ENCODE results near the gene SYK.

DNA sequence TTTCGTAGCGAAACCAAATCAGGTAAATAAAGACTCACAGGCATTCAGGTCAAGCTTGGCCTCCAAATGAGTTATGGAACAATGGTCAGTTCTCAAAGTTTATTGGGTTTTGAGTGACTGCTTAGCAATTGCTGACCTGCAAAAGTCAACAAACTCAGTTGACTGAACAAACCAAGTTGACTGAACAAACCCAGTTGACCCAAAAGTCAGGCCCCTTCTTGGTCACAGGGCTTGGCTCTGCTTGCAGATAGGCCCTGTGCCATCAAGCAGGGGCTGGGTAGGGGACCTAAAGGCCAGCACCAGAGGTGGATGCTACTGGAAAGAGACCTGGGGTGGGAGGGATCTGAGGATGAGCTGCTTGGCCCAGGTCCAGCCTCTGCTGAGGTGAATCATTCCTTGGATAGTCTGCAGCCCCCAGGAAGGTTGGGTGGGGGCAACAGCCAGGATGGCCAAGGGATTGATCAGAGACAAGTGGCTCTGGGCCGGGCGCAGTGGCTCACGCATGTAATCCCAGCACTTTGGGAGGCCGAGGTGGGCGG lies 64.6 kb downstream of the GADD45G start:
- RRBS: no CpG with 5 or more reads among the region's 7 CpGs

GRCh38 chr9:89699500-89700175 lies 94.8 kb downstream of the GADD45G start:
- RRBS: no CpG with 5 or more reads among the region's 14 CpGs

DNA sequence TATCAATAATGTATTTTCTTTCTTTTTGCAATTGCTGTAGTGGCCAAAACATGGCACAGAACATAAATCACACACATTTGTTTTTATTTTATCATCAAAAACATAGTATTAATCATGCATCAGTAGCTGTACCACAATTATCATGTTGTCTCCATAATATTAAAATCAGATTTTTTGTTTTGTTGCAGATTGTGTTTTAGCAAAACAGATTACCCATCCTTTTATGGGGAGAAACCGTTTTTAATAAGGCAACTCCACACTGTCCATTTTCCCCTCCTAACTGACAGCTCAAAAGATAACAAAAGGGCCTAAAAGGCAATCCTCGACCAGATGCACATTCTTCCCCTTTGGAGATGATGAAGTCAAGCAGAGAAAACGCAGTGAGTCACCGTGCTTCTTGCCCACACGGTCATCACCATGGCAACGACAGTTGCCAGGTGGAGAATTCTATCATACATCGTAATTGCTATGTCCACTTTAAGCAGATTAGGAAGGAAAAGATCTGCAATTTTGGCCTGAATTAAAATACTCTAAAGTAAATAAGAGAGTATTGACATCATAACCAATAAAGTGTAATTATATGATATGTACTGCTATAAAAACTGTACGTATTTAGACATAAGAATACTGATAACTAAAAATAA lies 96.5 kb downstream of the DIRAS2 start:
- RRBS: no CpG with 5 or more reads among the region's 8 CpGs

GRCh38 chr9:90800986-90802064 lies at the start of gene SYK:
Gene SYK (plus strand): TSS chr9:90801819.
- RRBS: 50% methylated on average over 35 of the region's 73 CpGs

DNA sequence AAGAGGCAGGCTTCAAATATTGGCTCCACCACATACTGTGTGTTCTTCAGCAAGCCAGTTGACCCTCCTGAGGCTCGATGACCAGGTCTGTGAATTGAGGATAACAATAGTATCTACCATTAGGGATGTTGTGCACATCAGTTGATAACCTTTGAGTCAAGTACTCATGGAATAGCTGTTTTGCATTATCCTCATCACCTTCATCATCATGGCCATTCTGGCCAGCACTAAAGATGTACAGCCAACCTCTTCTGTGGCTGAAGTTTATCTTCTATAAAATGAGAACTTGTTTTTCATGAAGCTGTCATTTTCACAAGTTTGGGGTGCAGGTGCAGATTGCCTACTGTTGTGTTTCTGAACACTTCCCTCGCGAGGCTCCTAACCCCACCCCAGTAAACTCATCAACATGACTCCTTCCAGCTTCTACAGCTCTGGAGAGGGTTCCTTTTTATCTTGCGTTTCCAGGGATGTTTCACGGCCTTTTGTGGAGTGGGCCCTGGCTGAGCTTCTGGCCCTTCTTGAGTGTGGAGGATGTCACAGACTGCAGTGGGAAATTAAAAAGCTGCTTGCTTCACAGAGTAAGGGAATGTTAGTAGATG lies 24.7 kb downstream of the SYK start:
- RRBS: no CpG with 5 or more reads among the region's 5 CpGs

GRCh38 chr9:90859727-90859926 lies 58.0 kb downstream of the SYK start:
- RRBS: no CpG with 5 or more reads among the region's 1 CpG

GRCh38 chr9:91037992-91038573 lies 236.5 kb downstream of the SYK start:
- RRBS: no CpG with 5 or more reads among the region's 17 CpGs

DNA sequence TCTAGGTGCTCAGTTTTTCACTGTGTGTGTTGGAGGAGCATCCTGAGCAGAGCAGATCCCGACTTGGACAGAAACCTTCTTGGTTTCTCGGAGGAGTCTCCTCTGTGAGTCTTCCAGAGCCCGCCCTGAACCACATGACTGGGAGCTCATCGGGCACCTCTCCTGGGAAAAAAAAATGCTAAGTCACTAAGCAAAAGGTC lies 255.3 kb downstream of the AUH start:
- RRBS: no CpG with 5 or more reads among the region's 4 CpGs

- RRBS: no CpG with 5 or more reads among the region's 33 CpGs
Measured at GRCh38 chr9:91117908-91118500, 243.7 kb downstream of the AUH start.

DNA sequence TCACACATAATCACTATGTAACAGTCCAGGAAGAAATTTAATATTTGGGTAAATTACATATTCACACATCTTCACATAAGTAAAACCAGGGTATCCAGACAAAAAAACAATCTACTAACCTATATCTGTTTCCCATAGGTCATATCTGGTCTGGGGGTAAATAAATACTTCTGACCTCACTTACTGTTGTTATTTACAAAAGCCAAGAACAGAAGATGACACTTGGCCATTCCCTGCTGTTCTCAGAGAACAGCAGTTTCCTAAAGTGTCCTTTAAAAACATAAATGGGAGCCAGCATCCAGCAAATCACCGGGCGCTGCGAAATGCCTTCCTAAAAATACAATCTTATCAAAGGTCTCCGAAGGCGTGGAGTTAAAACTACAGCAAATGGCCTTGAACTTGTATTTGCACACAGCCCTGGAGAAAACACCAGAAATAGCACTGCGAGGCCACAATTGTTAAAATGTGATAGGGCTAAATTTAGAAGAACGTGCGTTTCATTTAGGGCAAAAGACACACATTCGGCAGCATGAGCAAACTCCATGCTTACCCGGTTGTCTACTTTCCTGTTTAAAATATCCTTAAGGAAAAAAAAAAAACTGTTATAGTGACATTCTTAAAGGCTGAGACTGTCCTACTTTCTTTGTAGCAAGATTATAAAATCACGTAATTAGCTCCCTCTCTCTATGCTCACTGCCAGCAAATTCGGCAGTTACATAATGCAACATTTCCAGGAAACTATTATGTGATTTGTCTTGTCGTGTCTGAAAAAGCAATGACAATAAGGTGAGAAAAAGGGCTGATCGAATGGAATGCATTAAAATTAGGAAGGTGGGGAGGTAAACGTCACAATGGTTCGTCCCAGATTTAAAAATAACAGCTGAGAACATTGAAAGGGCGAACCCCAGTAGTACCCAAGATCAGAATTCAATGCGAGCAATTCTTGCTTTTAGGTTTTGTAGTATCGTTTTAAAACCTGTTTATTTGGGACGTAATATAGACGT lies 1.4 kb downstream of the NFIL3 start:
- RRBS: no CpG with 5 or more reads among the region's 21 CpGs

- RRBS: no CpG with 5 or more reads among the region's 7 CpGs
Measured at GRCh38 chr9:91577475-91578059, 153.9 kb upstream of the NFIL3 start.

DNA sequence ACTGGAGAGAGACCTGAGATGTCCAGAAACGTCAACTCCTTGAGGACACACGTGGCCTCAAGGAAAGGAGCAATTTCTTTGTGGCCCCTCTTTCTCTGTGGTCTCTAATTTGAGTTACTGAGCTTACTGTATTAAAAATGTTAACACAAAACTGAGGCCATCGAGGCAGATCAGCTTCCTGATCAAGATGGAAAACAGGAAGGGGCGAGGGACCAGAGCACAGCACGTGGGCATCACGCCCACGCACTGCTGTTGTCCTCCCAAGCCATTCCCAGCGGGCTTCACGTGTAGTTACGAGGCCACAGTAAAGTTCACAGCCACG lies 149.6 kb downstream of the ROR2 start:
- RRBS: no CpG with 5 or more reads among the region's 11 CpGs

DNA sequence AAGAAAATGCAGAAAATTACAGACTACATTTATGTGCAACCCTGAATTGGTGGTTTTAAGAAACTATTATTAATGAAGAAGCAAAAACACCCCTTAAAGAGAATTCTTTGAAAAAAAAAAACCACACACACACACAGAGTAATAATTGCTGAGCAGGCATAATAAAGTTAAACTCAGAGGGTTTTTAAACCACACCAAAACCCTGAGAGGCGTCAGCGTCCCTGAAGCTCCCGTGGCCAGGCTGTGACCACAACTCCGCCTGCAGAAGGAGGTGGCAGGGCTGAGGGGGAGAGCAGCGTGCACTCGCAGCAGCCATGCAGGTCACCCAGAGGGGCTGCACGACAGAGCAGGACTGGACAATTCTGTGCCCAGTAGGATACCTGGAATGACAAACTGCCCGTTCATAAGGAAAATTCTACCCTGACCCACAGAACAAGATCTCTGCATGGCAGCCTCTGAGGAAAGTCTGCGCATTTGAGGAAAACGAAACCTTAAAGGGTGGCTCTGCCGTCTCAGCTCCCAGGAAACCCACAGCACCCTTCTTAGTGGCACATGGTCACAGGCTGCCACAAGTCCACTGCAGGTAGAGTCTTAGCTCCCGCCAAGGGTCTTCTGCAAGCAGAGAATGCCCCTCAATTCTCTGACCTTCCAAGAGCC lies 44.0 kb downstream of the ROR2 start:
- RRBS: no CpG with 5 or more reads among the region's 12 CpGs

- RRBS: 1% methylated on average over 26 of the region's 67 CpGs
Measured at GRCh38 chr9:91948083-91949293, 1.5 kb downstream of the ROR2 start.

- RRBS: no CpG with 5 or more reads among the region's 4 CpGs
Measured at GRCh38 chr9:91954861-91955142, 4.8 kb upstream of the ROR2 start.

- RRBS: no CpG with 5 or more reads among the region's 4 CpGs
Measured at GRCh38 chr9:92295784-92296692, 2.5 kb upstream of the IARS1 start.

GRCh38 chr9:92310986-92311478 lies 14.1 kb downstream of the NOL8 start:
- RRBS: no CpG with 5 or more reads among the region's 6 CpGs

- RRBS: no CpG with 5 or more reads among the region's 14 CpGs
Measured at GRCh38 chr9:92314134-92315340, 10.6 kb downstream of the NOL8 start.

DNA sequence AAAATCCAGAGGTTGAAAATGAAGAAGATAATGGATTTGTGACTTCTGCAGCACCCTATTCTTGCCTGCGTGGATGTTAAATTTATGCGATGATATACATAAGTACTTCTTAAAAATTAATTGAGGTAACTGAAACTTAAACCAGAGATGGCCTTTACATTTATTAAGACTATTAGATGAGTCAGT lies 224 bp downstream of the OGN start:
- RRBS: no CpG with 5 or more reads among the region's 2 CpGs

Data from BE2C (cell line).